ENCODE measurements around the genes IGSF5, MX2 and MX1.

- PRO-cap, 2 experiments = no peak in any of the 2 experiments
These were observed at the start of gene IGSF5 for GRCh38 chr21:39744737-39745424. Gene IGSF5 (plus strand): TSS chr21:39745183.

GRCh38 chr21:41166751-41167240 is 1.2 kb upstream of the BACE2 start:
- PRO-cap, 2 experiments = no peak in any of the 2 experiments

DNA sequence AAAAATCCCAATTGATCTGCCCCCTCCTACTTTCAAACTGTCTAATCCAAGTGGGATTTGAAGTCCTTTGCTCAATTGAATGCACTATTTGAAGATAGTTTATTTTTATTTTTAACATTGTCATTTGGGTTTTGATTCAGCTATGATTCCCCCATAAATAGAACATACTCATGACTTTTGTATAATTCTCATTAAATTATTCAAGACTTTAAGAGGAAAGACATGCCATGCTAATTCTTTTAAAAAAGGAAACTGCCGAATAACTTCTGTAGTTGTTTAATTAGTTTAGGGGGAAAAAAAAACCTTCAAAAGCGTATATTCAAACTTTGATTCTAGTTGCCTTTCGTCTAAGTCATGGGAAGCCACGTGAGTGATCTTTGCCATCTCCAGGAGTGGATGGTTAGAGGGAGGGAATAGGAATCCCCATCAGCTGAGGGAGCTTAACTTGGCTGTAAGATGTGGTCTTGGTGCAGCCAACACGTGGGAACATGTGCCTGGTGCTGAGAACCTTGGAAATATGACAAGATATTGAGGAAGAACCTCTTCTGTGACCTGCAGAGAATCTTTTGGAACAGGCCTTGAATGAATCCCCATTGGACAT is 1.6 kb downstream of the BACE2 start:
- PRO-cap, 2 experiments = no peak in any of the 2 experiments

GRCh38 chr21:41361419-41362175 is at the start of gene MX2:
Gene MX2 (plus strand): TSS chr21:41362027.
- PRO-cap, 2 experiments = peak in 2 of 2 experiments; most common plus-strand start chr21:41362030 (in 2); most common minus-strand start chr21:41361907 (in 2)

DNA sequence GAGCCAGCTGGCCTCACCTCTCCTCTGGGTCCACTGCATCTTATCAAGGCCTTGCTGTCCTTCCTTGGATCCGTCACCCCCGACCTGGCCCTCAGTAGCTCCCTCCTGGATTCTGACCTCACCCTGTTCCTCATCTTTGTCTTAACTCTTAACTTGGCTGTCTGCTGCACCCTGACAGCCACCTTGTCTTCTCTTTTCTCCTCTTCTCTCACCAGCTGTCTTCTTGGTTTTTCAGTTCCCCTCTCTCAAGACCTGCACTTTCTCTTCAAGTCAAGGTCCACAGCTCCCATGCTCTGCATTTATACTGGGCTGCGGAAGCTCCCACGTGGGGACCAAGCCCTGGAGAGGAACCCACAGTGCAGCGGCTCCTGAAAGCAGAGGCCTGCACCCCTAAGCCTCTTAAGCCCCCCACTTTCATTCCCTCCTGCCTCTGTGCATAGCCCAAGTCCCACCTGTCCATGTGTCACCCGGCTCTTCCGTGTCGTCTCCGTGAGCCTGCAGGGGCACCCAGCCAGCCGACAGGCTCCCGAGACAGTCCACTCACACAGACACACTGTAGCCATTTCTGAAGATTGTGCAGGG is 6.0 kb downstream of the MX2 start:
- PRO-cap, 2 experiments = no peak in any of the 2 experiments

DNA sequence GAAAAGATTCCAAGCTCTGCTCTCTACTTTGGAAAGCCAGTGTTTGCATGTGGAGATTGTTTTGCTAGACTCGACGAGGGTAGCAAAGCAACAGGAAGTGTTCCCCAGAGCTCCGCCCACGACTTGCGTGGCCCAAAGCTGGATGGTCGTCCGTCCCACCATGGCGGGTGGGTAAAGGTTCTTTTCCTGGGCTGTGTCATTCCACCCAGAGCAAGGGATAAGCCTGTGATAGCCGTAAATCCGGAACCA is 8.0 kb downstream of the MX2 start:
- PRO-cap, 2 experiments = peak in 2 of 2 experiments; most common plus-strand start position 199 of the sequence (in 2); most common minus-strand start position 72 of the sequence (in 1)

- PRO-cap, 2 experiments = no peak in any of the 2 experiments
These were observed 15.8 kb downstream of the MX2 start for GRCh38 chr21:41377670-41378051.

GRCh38 chr21:41425848-41426843 is at the start of gene MX1:
Gene MX1 (plus strand): TSS chr21:41426239.
- PRO-cap, 2 experiments = peak in 2 of 2 experiments; most common plus-strand start chr21:41426247 (in 2); most common minus-strand start chr21:41426098 (in 2)

GRCh38 chr21:41432528-41433209 is 6.6 kb downstream of the MX1 start:
- PRO-cap, 2 experiments = no peak in any of the 2 experiments

DNA sequence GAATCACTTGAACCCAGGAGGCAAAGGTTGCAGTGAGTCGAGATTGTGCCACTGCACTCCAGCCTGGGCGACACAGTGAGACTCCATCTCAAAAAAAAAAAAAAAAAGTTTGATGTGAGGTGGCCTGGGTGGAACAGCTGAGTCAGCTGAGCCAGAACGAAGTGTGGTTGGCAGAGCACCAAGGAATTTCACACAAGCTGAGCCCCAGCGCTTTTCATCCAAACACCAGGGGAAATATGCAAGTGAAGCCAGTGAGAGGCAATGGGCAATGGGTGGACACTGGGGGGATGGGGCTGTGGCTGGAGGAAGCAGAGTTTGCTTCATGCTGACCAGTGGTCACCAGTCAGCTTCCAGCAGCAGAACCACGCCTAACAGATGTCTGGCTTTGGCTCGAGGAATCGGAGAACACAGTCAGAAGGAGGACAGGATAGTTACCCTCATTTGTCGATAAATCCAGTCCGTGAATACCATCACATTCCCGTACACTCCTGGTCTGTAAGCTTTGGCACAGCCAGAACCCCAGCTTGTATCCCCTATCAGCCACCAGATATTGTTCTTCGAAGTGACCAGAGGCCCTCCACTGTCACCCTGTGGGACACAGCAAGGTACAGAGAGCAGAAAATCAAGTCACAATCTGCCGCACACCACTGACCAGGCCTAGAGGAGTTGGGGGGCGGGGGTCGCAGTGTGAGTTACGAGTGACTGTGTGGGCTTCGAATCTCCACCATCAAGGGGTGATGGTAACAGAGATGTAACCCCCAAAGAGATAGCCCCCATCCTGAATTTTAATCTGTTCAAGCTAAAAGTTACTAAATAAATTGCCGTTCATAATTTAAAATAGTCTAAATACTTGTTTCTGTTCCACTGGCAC is 40.4 kb downstream of the TMPRSS2 start:
- PRO-cap, 2 experiments = no peak in any of the 2 experiments

GRCh38 chr21:41491187-41492034 is 16.5 kb downstream of the TMPRSS2 start:
- PRO-cap, 2 experiments = no peak in any of the 2 experiments

GRCh38 chr21:41499808-41500159 is 8.2 kb downstream of the TMPRSS2 start:
- PRO-cap, 2 experiments = no peak in any of the 2 experiments

DNA sequence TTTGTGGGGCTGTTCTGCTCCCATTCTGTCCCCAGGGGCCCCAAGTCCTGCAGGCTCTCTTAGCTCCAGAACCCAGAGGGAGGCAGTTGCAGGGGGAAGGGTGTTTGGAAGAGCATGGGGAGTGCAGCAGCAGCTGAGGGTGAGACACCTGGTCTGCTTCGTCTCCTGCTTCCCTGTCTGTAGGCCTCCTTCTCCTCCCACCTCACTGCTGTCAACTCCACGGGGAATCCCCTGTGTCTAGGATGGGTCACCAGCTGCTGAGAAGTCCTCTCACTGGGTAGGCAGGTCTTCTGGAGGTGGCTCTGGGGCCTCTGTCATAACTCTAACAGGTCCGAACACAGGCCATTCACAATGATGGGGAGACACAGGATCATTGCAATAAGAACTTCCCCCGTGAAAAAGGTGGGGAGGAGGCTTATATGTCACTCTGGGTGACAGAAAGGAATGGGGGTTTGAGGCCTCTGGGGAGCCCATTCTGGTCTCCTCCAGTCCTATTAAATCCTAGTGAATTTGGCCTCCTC is 13.1 kb upstream of the TMPRSS2 start:
- PRO-cap, 2 experiments = no peak in any of the 2 experiments

DNA sequence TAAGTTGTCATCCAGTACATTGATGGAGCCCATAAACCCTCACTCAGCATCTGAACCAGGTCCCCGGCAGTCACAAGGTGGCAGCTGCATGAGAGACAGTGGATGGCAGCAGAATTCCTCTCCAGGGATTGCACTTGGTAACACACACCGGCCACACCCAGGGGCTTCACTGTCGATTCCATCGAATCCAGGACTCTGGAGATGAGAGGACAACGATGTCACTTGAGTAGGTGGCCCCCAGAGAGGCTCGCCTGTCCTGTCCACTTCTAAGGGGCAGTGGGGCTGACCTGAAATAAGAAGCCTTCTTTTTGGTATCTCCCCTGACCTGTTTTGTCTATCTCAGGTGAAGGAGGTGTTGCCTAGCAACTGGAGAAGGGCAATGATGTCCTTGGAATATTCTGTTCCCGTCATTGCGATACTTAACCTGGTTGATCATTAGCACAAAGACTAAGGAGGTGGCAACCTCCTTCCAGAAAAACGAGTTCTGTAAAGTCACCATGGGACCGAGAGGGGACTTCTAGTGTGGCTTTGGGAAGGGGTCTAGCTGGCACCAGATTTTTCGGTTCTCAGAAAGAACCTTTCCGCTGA is 85.1 kb upstream of the TMPRSS2 start:
- PRO-cap, 2 experiments = no peak in any of the 2 experiments

DNA sequence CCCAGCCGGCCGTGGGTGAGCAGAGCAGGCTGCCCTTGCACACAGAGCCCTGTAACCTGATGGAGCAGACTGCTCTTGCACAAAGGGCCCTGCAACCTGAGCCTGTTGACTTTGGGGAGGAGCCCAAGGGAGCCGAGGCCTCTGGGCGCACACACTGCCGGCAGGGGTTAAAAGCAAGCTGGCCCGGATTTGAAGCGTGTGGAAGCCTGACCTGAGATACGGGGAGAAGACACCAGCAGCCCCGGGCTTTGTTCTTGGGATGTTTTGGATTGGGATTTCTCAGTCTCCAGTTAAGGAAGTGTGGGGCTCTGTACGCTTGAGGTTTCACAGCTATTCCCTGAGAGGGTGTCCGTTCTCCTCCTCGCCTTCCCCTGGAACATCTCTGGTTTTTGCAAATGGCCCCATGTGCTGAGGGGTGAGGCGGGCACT is 97.7 kb upstream of the TMPRSS2 start:
- PRO-cap, 2 experiments = no peak in any of the 2 experiments

- PRO-cap, 2 experiments = no peak in any of the 2 experiments
These were observed 127.0 kb upstream of the TMPRSS2 start for GRCh38 chr21:41634939-41635376.

- PRO-cap, 2 experiments = no peak in any of the 2 experiments
These were observed 86.6 kb downstream of the RIPK4 start for GRCh38 chr21:41680068-41680922.

DNA sequence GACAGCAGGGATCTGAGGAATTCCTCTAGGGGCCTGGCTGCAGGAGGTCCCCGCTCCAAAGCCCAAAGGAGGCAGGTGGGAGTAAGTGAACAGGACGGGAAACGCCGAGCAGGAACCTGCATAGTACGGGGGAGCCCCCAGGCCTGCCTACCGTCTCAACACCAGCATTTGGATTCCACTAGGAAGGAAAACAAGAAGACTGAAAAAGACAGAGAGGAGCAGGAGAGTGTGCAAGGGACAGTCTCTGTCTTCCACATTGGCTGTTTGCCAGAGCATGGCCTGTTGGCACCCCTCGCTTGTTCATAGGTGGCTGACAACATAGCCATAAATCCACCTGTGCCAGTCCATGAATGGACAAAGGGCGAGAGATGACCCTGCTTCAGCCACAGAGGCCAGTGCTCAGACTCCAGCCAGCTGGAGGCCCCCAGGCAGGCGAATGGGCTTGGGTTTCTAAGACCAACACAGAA is 60.7 kb downstream of the RIPK4 start:
- PRO-cap, 2 experiments = no peak in any of the 2 experiments

GRCh38 chr21:41769820-41770371 is 3.0 kb upstream of the RIPK4 start:
- PRO-cap, 2 experiments = no peak in any of the 2 experiments

- PRO-cap, 2 experiments = no peak in any of the 2 experiments
These were observed 45.1 kb upstream of the RIPK4 start for GRCh38 chr21:41812011-41812347.

Data from cytotoxic T cell (primary cell).